Kidney (tissue), 2 donors: ENCODE results near the genes ANKRD33, KRT6B and KRT73.

- PRO-cap, result no peak
- RRBS, result 42% methylated on average over 4 of the region's 11 CpGs
These were observed 5.2 kb upstream of the TMDD1 start for GRCh38 chr12:51820037-51820303.

- PRO-cap, result unidirectional peak, minus-strand start at chr12:51887983
- RRBS, result 15% methylated on average over 12 of the region's 35 CpGs
These were observed at the start of gene ANKRD33 for GRCh38 chr12:51887737-51888495. ANKRD33 (plus strand) TSS chr12:51888103.

DNA sequence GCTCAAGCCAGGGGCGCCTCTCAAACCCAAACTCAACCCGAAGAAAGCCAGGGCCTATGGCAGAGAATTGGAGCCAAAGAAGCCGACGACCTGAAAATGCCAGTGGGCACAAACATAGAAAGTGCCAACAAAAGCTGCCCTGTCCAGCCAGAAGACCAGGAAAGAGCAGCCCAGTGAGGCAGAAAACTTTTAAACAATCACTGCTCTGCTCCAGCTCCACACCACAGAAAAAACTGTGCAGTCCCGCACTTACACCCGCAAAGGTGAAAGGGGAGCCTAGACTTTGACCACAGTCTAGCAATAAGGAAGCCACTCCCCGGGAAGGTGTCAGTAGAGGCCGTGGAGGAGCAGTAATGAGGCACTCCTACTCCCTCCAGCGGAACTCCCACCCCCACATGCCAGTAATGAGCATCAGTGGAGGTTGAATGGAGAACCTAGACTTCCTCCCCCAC lies 6.0 kb upstream of the ACVRL1 start:
- PRO-cap, result no peak
- RRBS, result no CpG with 5 or more reads among the region's 9 CpGs

DNA sequence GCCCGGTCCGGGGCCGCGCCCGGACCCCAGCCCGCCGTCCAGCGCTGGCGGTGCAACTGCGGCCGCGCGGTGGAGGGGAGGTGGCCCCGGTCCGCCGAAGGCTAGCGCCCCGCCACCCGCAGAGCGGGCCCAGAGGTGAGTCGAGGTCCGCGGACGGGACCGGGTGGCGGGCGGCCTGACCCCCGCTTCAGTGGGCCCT lies 156 bp downstream of the ACVRL1 start:
- PRO-cap, result bidirectional peak, plus-strand start outside the sequence, minus-strand start at position 28 of the sequence
- RRBS, result 6% methylated on average over 20 of the region's 28 CpGs

- PRO-cap, result no peak
- RRBS, result 70% methylated on average over 3 of the region's 29 CpGs
These were observed 6.0 kb downstream of the ACVRL1 start for GRCh38 chr12:51913067-51913953.

DNA sequence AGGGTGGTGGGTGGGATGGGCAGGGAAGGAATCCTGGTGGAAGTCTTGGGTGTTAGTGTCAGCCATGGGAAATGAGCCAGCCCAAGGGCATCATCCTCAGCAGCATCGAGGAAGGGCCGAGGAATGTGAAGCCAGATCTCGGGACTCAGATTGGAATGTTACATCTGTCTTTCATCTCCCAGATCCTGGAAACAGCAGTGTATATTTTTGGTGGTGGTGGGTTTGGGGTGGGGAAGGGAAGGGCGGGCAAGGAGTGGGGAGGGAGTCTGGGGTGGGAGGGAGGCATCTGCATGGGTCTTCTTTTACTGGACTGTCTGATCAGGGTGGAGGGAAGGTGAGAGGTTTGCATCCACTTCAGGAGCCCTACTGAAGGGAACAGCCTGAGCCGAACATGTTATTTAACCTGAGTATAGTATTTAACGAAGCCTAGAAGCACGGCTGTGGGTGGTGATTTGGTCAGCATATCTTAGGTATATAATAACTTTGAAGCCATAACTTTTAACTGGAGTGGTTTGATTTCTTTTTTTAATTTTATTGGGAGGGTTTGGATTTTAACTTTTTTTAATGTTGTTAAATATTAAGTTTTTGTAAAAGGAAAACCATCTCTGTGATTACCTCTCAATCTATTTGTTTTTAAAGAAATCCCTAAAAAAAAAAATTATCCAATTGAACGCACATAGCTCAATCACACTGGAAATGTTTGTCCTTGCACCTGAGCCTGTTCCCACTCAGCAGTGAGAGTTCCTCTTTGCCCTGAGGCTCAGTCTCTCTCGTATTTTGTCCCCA lies 11.5 kb upstream of the TAMALIN start:
- PRO-cap, result no peak
- RRBS, result no CpG with 5 or more reads among the region's 9 CpGs

- PRO-cap, result bidirectional peak, plus-strand start at chr12:52007496, minus-strand start at chr12:52007447; bidirectional peak, plus-strand start at chr12:52007709, minus-strand start at chr12:52007718; bidirectional peak, plus-strand start at chr12:52007955, minus-strand start at chr12:52007847
- RRBS, result 15% methylated on average over 15 of the region's 50 CpGs
These were observed 975 bp downstream of the TAMALIN start for GRCh38 chr12:52007401-52008440.

- PRO-cap, result no peak
- RRBS, result no CpG with 5 or more reads among the region's 4 CpGs
These were observed 13.3 kb downstream of the TAMALIN start for GRCh38 chr12:52020000-52020548.

- PRO-cap, result no peak
- RRBS, result no CpG with 5 or more reads among the region's 4 CpGs
These were observed 11.3 kb upstream of the NR4A1 start for GRCh38 chr12:52039794-52040439.

- PRO-cap, result no peak
- RRBS, result no CpG with 5 or more reads among the region's 13 CpGs
These were observed 4.3 kb downstream of the NR4A1 start for GRCh38 chr12:52055383-52056020.

GRCh38 chr12:52122955-52123327 lies 43.4 kb downstream of the SMIM41 start:
- PRO-cap, result no peak
- RRBS, result no CpG with 5 or more reads among the region's 8 CpGs

- PRO-cap, result no peak
- RRBS, result no CpG with 5 or more reads among the region's 10 CpGs
These were observed 6.2 kb downstream of the KRT80 start for GRCh38 chr12:52185577-52186010.

- PRO-cap, result bidirectional peak, plus-strand start at chr12:52232167, minus-strand start at chr12:52231901
- RRBS, result no CpG with 5 or more reads among the region's 22 CpGs
These were observed 1.3 kb upstream of the KRT7 start for GRCh38 chr12:52231388-52232494.

GRCh38 chr12:52235416-52236601 lies 2.8 kb downstream of the KRT7 start:
- PRO-cap, result no peak
- RRBS, result no CpG with 5 or more reads among the region's 7 CpGs

DNA sequence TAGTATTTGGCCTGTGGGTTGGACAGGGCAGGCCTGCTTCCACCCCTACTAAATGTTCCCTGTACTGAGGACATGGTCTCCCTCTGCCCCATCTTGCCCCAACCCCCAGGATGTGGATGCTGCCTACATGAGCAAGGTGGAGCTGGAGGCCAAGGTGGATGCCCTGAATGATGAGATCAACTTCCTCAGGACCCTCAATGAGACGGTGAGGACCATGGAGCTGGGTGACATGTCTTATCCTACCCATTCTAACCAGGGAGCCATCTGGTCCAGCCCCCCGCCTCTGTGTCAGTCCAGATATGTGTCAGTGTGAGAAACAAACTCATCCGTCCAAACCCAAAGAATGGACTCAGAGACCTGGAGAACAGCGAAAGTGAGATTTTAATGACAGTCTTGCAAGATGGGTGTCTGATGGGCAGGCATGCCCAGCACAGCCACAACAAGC lies 5.5 kb downstream of the KRT7 start:
- PRO-cap, result no peak
- RRBS, result no CpG with 5 or more reads among the region's 4 CpGs

DNA sequence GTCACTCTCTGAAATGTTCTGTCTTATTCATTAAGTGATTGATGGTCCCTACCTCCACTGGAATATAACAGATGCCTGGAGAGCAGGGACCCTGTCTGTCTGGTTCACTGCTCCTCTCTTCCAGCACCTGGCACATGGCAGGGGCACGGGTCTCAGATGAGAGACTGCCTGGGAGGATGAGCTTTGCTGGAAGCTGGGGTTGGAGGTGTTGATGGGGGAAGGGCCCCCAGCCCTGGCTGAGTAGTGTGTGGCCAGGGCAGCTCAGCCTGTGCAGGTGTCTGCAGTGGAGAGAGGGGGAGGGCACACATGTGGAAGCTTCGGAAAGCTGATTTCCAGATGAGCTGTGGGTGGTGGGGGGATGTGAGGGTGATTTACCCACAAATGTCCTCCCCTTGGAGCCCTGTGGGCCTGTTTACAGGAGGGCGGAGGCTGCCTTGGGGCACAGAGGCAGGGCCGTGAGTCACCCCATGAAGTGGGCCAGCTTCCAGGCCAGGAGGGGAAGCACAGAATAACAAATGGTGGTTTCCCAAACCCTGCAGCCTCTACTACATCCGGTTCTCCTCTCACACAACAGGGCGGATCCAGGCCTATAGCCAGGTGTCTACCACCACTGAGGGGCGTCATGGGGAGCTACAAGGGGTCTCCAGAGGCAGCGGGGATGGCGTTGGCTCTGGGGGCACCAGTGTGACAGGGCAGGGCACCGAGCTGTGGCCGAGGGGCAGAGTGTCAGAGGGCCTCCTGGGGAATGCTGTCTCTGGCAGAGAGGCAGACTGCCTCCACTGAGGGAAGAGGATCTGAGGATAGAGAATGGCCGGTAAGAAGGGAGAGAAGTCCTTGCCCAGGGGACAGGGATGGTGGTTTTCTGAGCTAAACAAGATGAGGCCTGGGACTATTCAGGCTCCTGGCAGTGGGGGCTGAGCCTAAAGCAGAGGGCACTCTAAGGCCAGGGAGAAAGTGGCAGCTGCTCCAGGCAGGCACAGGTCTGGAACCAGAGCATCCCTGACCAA lies 11.1 kb downstream of the KRT7 start:
- PRO-cap, result unidirectional peak, plus-strand start at position 529 of the sequence
- RRBS, result no CpG with 5 or more reads among the region's 12 CpGs

DNA sequence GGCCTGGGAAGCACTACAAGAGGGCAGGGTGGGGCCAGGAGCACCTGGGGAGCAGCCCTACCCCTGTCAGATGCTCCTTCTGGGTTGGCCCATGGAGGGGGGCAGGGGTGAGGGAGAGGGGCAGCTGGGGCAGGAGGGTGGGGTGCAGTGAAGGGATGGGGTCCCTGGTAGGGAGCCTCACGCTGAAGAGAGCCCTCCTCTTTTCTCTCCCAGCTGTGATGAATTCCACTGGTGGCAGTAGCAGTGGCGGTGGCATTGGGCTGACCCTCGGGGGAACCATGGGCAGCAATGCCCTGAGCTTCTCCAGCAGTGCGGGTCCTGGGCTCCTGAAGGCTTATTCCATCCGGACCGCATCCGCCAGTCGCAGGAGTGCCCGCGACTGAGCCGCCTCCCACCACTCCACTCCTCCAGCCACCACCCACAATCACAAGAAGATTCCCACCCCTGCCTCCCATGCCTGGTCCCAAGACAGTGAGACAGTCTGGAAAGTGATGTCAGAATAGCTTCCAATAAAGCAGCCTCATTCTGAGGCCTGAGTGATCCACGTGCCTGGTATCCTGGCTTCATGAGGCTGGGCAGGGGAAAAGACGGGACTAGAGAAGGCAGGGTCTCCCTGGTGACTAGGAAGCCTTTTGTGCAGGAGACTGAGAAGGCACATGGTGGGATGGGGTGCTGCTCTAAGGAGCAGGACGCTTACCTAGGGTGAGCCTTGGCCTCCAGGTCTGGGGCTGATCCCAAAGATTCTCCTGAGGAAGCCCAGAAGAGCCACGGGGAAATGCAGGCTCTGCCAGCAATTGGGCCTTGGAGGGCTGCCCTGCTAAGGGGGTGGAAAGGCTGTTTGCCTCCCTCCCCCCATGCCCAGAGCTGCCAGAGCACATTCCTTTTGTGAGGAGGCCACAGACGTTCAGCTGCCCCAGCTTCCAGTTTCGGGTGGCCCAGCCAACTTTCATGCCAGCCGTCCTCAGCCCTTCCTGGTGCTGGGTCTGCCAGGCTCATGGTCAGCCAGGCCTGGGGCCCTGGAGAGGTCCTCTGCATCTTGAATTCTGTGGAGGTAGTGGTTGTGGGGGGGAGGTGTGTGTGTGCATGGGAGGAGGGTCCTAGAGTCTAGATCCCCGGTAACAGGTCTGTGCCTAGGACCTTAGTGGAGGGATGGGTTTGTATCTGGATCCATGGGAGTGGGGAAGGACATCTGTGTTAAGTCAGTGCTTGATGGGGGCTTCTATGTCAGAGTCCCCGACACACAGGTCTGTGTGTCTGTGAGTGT lies 15.8 kb downstream of the KRT7 start:
- PRO-cap, result bidirectional peak, plus-strand start at position 923 of the sequence, minus-strand start at position 723 of the sequence
- RRBS, result no CpG with 5 or more reads among the region's 20 CpGs

GRCh38 chr12:52452029-52452682 lies at the start of gene KRT6B:
KRT6B (minus strand) TSS chr12:52452146.
- PRO-cap, result no peak
- RRBS, result no CpG with 5 or more reads among the region's 8 CpGs

DNA sequence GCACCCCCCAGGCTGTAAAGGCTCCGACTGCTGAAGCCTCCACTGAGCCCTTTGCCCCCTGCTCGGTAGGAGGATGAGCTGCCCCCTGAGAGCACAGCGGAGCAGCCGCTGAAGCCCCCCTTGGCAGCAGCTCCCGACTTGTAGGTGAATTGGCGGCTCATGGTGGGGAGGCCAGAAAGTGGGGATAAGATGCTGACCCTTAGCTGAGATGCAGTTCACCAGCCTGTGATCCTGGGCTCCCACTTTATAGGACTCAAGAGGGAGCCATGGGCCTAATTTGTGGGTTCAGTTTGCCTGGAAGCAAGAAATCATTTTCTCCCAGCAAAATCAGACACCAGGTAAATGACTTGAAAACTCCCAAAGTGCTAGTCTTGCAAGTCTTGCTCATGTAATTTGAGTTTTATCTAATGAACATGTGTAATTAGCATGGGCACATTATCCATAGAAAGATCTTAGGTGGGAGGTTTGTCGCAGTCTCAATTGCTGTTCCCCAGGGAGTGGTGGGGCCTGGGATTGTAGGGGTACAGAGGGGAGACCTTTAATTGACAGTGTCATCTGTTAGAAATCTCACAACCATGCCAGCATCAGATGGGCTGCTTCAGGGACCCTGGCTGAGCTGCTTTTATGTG lies at the start of gene KRT73:
KRT73 (minus strand) TSS at position 196 of the 629 bp plus-strand sequence.
- PRO-cap, result no peak
- RRBS, result no CpG with 5 or more reads among the region's 7 CpGs

- PRO-cap, result no peak
- RRBS, result no CpG with 5 or more reads among the region's 48 CpGs
These were observed 10.8 kb upstream of the KRT1 start for GRCh38 chr12:52690811-52691683.